ENCODE results near the genes MOB4 and RFTN2.

DNA sequence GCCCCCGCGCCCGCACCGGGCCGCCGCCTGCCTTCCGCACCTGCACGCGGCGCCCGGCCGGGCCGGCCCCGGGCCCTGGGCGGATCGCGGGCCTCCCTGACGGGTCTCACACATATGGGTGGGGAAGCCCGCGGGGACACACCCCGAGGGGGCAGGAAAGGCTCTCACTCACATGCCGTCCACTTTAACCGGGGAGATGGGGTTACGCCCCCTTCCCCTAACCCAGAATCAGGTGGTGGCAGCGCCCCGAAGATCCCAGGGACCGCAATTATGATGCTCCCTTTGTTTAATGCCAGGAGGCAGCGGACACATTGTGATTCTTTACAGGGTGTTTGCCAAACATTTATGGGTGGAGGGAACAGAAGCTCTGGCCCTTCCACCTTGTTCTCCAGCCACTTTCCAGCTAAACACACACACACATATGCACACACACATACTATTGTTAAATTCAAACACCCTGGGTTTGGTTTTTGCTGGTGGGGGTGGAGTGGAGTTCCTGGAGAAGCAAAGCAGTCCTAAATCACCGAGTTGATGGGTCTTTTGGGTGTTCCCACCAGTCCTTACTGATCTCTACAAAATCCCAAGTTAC, 467 bp upstream of the ANKRD44 start:
- PRO-cap, 2 experiments = no peak in any of the 2 experiments

DNA sequence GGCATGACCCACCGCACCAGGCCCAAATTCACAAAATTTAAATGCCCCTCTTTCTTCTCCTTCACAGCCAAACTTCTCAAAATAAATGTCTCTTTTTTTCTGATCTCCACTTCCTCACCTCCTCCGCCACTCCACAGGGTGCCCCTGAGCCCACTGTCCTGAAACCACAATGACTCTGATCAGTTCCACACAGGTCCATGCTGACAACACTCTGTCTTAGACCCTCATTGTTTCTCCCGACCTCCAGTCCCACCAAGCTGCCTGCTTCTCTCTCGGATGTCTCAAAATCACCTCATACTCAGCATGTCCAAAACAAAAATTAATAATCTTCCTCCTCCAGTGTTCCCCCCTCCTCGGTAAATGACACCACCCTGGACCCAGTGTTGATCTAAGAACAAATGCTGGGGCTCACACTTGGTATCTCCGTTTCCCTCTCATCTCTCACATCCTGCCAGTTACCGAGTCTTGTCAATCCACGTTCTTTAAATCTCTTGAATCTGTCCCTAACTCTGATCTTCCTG, 12.2 kb upstream of the ANKRD44 start:
- PRO-cap, 2 experiments = no peak in any of the 2 experiments

DNA sequence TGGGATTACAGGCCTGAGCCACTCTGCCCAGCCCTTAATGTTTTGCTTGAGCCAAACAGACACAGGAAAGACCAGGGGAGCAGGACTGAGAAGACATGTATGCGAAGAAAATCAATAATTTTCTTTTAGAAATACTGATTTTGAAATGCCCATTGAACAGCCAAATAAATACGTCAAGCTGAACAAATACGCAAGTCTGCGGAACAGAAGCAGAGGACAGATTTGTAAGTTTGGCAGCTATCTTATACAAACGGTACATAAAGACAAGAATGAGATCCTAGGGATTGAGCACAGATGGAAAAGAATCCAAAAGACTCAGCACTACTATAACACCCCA, 20.8 kb downstream of the SF3B1 start:
- PRO-cap, 2 experiments = peak in 2 of 2 experiments; most common plus-strand start position 258 of the sequence (in 1); most common minus-strand start position 103 of the sequence (in 2)

GRCh38 chr2:197450295-197450765, 3.0 kb upstream of the COQ10B start:
- PRO-cap, 2 experiments = no peak in any of the 2 experiments

- PRO-cap, 2 experiments = no peak in any of the 2 experiments
These were observed 3.4 kb downstream of the COQ10B start for GRCh38 chr2:197456785-197457076.

DNA sequence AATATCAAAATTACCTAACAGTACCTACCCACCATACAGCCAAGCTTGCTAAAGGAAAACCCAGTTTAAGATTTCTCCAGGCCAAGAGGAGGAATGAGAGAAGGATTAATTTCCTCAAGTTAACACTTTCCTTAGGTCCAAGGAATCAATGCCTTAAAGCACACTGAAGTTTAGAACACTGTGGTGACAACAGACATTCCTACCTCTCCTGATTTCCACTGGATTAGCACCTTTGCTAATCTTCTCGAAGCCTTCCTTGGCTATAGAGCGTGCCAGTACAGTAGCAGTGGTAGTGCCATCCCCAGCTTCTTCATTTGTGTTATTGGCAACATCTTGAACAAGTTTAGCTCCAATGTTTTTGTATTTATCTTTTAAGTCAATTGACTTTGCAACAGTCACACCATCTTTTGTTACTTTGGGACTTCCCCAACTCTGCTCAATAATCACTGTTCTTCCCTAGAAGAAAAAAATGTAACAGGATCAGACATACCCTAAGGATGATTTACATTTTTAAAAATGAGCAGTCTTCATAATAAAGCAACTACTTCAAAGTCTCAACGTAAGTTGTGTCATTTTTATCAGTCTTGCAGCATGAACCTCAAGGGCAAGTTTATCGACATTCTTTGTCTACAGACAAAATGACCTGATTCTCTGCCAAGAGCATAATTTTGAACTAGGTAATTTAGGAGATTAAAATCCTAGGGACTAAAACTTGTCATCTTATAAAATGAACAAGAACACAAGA, 2.5 kb downstream of the HSPD1 start:
- PRO-cap, 2 experiments = no peak in any of the 2 experiments

- PRO-cap, 2 experiments = peak in 2 of 2 experiments; most common plus-strand start chr2:197516081 (in 2); most common minus-strand start chr2:197515939 (in 2)
These were observed at the start of gene MOB4 for GRCh38 chr2:197515185-197516168. MOB4 (plus strand) TSS chr2:197516066.

DNA sequence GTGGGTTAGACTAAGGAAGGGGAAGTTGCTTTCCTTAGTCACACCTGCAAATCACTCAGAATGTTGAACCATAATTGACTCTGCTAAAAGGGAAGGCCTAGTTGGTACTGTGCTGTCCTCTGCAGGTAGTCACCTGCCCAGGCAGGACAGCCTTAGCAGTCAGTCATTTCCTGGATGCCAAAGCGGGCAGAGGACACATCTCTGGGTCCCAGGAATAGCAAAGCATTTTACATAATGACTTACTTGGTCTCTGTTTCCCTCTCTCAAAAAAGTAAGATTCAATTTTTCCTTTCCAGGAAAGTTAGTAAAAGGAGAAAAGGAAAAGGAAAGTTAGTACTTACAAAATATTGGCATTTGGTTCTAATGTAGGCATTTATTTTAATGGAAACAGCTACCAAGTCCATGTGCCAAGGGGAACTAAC, 60.2 kb downstream of the RFTN2 start:
- PRO-cap, 2 experiments = peak in 2 of 2 experiments; most common plus-strand start position 158 of the sequence (in 1); most common minus-strand start position 53 of the sequence (in 2)

DNA sequence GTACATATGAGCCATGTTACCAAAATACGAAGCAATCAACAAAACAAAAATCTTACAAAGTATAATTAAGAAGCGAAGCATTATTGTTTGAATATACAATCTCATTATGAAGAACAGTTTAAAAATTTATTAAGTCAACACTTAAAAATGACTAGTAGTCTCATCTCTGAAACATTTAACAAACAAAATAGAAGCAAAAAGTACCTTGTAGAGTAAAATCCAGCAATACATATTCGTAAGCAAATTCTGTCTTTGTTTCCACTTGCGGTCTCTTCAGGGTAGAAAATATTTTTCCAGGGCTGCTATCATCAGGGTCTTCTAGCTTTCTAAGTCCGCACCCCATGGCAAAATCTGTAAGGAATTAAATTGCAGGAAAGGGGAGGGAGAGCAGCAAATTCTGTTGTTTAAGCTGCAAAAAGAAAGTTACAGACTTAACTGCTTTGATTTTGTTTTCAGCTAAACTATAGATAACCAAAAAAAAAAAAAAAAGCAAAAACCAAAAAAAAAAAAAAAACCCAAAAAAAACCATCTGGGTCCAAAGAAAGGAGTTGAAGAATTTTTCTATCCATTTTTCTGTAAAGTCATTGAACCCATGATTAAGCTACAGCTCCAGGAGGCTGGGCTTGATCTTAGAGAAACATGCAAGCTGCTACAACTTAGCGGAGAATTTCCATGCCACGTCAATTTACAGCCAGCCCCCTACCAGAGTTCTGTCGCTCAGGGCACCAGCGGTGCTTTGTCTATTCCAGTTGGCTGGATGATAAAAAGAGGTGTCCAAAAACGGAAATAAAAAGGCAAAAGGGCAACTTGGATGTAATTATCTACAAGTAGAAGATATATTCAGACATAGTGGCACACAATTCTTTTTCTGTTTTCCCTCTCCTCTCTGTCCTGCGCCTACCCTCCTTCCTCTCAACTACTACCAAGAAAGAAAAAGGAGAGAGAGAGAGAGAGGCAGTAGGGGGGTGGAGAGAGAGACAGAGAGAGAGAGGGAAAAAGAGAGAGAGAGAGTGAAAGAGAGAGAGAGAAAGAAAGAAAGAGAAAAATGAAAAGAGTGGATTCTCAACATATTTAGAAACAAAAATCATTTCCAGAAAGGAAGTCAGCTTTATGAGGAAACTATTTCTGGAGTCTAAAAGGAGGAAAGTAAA, at the start of gene RFTN2:
TSS of gene RFTN2 (minus strand) at position 472 of the 1,151 bp plus-strand sequence.
- PRO-cap, 2 experiments = no peak in any of the 2 experiments

GRCh38 chr2:197785857-197786997, 1.1 kb upstream of the BOLL start:
- PRO-cap, 2 experiments = no peak in any of the 2 experiments

GRCh38 chr2:197808860-197809433, 4.6 kb downstream of the PLCL1 start:
- PRO-cap, 2 experiments = no peak in any of the 2 experiments

DNA sequence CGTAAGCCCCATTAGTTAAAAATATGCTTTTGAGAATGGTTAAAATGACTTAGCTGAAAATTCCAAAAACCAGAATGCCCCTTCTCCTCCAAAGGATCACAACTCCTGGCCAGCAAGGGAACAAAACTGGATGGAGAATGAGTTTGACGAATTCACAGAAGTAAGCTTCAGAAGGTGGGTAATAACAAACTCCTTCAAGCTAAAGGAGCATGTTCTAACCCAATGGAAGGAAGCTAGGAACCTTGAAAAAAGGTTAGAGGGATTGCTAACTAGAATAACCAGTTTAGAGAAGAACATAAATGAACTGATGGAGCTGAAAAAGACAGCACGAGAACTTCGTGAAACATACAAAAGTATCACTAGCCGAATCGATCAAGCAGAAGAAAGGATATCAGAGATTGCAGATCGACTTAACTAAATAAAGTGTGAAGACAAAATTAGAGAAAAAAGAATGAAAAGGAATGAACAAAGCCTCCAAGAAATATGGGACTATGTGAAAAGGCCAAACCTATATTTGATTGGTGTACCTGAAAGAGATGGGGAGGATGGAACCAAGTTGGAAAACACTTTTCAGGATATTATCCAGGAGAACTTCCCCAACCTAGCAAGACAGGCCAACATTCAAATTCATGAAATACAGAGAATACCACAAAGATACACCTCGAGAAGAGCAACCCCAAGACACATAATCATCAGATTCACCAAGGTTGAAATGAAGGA, 25.8 kb downstream of the PLCL1 start:
- PRO-cap, 2 experiments = no peak in any of the 2 experiments

- PRO-cap, 2 experiments = no peak in any of the 2 experiments
These were observed 679.8 kb downstream of the SATB2 start for GRCh38 chr2:198778006-198778321.

DNA sequence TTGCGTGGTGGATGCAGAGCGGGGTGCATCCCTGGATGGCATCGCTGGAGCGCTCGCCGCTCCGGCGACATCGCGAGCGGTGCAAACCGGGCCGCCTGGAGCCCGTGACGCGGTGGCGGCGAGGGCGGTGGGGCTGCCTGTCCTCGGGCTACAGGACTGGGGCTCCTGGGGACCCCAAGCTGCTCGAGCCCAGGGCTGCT, 1.2 kb upstream of the SATB2 start:
- PRO-cap, 2 experiments = no peak in any of the 2 experiments

GRCh38 chr2:199460139-199460296, 2.3 kb upstream of the SATB2 start:
- PRO-cap, 2 experiments = no peak in any of the 2 experiments

DNA sequence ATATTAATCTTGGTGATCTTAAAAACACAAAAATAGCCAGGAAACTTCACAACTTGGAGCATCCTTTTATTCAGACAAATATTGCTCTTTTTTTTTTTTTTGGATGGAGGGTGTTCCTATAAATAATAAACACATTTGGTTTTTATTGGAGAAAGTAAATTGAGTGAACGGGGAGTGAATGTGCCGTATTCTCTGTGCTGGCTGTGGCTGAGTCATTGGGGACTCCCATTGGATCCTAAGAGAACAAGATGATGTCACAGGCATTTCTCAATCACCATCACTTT, 150.1 kb upstream of the SPATS2L start:
- PRO-cap, 2 experiments = no peak in any of the 2 experiments

GRCh38 chr2:200201741-200202492, 104.6 kb upstream of the SPATS2L start:
- PRO-cap, 2 experiments = no peak in any of the 2 experiments

DNA sequence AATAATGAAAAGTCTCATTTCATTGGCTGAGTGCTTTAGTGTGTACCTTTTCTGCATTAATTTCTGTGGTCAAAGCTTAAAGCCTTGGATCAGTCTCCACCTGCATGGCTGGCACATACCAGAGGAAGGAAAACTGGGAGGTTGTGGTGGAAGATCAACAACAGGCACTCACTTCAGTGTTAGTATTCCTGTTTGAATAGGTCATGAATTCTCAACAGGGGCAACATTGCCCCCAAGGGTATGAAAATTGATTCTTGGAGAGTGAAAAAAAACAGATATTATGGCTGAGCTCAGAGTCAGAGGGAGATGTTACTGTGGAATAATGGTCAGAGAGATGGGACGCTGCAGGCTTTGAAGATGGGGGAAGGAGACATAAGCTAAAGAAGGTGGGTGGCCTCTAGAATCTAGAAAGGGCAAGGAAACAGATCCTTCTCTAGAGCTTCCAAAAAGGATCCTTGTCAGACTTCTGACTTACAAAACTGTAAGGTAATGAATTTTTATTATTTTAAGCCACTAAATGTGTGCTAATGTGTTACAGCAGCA, 57.3 kb downstream of the SPATS2L start:
- PRO-cap, 2 experiments = no peak in any of the 2 experiments

- PRO-cap, 2 experiments = no peak in any of the 2 experiments
These were observed 99.9 kb downstream of the SPATS2L start for GRCh38 chr2:200406401-200406825.

DNA sequence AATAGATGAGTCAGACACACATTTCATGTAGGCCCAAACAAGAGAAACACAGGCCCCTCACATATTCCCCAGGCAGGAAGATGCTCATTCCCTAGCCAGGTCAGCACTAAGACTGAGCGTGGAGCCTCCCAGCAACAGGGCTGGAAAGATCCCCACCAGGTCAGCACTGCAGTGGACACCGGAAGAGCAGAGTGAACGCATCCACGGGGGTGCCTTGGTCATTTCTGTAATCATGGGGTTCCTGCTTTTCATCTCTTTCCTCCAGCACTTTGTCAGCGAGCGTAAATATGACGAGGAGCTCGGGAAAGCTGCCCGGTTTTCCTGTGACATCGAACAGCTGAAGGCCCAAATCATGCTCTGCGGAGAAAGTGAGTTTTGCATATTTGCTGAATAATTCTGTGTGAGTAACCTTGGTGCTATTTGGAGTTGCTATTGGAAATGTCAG, 40.2 kb downstream of the KCTD18 start:
- PRO-cap, 2 experiments = no peak in any of the 2 experiments

All from Metastatic Liver Carcinoma in the Adrenal Gland (tissue), 2 donors.